Gastrocnemius medialis (tissue), 3 donors: ENCODE data around the gene FAM210A.

DNA sequence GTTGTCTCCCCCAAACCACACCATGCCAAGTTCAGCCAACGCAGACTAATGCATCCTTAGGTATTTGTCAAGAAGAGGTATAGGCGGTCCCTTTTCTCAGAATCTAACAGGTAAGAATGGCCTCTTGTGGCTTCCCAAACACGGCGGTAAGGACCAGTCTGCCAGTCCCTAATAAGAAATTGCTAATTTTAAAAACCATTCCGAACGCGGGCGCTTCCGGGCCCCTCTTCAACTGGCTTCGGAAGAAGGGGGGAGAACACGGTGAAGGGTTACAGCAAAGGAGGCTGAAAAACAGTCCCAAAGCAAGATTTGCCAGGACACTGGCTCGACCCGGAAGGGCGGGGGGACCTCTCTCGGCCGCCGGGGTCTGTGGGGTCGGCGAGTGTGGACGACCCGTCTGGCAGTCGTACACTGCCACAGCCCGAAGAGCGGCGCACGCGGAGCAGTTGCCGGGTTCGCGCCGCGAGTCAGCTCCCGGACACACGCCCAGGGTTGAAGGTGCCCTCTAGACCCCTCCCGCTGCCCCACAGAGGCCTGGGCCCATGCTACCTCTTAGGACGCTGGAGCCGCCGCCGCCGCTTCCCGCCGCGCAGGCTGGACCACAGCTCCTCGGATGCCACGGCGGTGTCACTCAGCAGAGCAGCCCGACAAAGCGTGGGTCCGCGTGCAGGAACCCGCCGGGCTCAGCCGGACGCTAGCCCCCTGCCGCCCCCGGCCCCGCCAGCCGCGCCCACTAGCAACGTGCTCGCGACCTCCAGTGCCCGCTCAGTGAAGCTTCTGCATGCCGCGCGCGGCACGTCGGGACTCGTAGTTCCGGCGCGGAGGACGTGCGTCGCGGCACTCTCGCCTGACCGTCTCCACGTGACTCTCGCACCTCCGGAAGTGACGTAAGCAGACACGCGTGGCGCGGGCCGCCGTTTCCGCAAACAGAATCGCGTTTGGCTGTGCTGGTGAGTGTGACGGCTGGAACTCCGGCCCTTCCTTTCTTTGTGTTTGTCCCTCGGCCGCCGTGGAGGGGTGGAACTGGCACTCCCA, at the start of gene FAM210A:
TSS of gene FAM210A (minus strand) at position 779 of the 1,035 bp plus-strand sequence.
- PRO-cap, result bidirectional peak, plus-strand start at position 929 of the sequence, minus-strand start at position 779 of the sequence
- RAMPAGE, long total RNA, 3 experiments, result start-site peak on the plus strand in 3 of 3 experiments, centred at positions 914 to 916 of the sequence, 214 to 345 reads per replicate; start-site peak on the minus strand in 2 of 3 experiments, centred at positions 709 to 761 of the sequence, 54 to 123 reads per replicate

GRCh38 chr18:13736842-13737287, 10.4 kb downstream of the RNMT start:
- PRO-cap, result no peak
- RAMPAGE, long total RNA, 3 experiments, result no peak in any of the 3 experiments

DNA sequence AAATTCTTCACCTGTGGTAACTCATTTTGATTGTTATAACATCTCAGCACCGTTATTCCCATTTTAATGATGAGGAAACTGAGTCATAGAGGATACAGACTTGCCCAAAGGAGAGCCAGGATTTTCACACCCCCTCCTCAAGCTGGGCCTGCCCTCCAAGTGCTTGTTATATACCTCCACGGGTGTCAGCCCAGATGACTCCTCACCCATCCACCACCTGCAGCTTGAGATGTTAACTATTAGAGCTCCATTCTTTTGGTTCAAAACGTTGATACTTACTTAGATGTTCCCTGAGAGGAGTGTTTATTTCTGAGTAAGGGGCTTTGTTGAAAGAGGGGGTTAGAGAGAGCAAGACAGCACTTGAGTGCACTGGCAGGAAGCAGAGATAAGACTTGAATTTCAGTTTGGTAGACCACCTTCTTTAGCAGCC, 37.1 kb downstream of the RNMT start:
- PRO-cap, result no peak
- RAMPAGE, long total RNA, 3 experiments, result no peak in any of the 3 experiments

GRCh38 chr18:20976881-20977589, 134.6 kb downstream of the ROCK1 start:
- PRO-cap, result no peak
- RAMPAGE, long total RNA, 3 experiments, result no peak in any of the 3 experiments

- PRO-cap, result no peak
- RAMPAGE, long total RNA, 3 experiments, result no peak in any of the 3 experiments
Observed at GRCh38 chr18:21008017-21008464, 103.6 kb downstream of the ROCK1 start.

DNA sequence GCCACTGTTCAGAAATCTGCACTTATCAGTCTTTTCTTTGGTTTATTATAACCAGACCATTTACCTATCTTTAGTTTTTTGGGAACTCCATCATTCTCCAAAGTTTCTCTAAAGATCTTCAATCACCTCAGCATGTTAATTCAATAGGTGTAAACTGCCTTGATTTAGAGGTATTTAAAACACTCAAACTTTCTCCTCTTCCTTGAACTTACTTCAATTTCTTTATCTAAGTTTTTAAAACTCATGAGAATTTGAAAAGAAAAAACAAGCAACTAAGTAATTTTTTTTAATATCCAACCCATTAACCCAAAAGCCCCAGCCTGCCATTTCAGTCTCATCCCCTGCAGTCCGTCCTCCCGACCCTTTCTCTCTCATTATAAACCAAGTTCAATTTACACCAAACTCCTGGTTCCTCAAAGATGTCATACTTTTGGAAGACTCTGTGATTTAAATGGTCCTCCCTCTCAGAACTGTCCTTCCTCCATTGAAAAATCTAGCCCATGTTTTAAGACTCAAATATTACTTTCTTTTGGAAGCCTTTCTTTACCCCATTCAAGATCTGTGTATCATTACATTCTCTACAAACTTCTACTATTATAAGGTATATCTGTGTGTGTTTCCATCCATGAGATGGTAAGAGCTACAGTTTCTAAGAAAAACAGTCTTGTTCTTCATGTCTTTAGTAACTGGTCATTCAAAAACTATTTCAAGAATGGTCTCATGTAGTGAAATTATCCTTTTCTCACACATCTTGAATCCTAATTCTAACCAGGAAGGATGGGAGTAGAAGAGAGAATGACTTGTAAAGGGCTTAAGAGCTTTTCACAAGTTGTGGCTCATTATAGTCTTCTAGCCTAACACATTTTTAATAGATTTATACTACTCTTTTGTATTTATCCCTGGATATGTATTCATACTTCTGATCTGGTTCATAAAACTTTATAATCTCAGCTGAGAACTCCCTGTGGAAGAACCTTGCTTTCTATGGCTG, 47.5 kb downstream of the ROCK1 start:
- PRO-cap, result no peak
- RAMPAGE, long total RNA, 3 experiments, result no peak in any of the 3 experiments

DNA sequence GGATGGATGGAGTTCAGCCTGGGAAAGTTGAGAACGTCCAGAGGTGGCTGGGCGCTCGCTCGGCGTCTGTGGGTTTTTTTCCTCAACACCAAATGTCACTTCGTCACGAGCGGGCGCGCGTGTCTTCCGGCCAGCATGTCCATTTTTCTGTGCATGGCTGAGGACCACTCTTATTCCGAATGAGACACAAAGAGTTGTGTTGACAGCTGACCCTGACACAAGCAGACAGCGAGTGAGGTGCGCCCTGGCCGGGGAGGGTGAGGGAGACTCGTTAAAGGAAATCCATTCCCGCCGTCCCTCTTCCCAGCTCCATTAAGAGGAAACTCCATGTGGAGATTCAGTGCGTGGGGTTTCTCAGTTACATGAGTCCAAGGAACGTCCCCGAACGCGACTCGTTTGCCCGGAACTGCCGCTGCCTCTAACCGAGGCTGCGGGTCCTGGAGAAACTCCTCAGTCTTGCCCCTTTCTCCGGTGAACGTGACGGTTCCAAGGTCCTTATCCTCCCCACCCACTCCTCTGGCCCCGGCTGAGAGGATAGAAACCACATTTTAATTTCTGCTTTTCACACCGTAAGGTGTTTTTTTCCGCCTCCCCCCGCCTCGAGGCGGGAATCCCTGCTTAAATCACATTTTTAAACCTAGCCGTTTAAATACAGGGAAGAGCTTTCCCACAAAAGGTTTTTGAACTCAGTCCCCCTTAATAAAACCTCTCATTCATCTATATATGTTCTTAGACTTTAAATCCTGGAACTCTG, 1.1 kb downstream of the GREB1L start:
- PRO-cap, result bidirectional peak, plus-strand start at position 357 of the sequence, minus-strand start at position 68 of the sequence
- RAMPAGE, long total RNA, 3 experiments, result no peak in any of the 3 experiments

DNA sequence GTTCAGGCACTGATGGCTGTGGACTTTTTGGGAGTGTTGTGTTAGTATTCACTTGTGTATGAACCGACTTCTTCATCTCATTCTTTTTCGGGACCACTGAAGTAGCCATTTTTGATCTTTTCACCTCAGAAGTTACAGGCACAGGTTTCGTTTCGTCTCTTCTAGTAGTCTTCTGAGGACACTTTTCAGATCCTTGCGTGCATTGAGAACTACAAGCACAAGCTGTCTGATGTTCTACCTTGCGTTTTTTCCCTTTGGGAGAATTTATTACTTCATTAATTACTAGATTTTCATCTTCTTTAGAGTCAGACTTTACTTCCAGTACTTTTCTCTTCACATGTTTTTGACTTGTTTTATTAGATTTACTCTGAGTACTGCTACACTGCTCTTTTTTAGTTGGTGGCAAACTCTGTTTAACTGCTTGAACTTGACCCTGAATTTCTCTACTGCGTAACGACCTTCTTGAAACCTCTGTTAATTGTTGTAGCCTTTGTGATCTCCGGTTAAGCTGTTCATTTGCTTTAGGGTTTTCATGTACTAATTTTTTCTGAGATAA, 26.4 kb downstream of the ESCO1 start:
- PRO-cap, result no peak
- RAMPAGE, long total RNA, 3 experiments, result no peak in any of the 3 experiments

- PRO-cap, result no peak
- RAMPAGE, long total RNA, 3 experiments, result no peak in any of the 3 experiments
Observed at GRCh38 chr18:21635711-21636526, 23.8 kb downstream of the SNRPD1 start.

DNA sequence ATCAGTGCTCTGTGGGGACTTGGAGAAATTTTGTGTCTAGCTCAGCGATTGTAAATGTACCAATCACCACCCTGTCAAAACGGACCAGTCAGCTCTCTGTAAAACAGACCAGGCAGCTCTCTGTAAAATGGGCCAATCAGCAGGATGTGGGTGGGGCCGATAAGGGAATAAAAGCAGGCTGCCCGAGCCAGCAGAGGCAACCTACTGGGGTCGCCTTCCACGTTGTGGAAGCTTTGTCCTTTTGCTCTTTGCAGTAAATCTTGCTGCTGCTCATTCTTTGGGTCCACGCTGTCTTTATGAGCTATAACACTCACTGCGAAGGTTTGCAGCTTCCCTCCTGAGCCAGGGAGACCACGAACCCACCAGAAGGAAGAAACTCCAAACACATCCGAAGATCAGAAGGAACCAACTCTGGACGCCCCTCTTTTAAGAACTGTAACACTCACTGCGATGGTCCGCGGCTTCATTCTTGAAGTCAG, 2.7 kb upstream of the ABHD3 start:
- PRO-cap, result no peak
- RAMPAGE, long total RNA, 3 experiments, result no peak in any of the 3 experiments

DNA sequence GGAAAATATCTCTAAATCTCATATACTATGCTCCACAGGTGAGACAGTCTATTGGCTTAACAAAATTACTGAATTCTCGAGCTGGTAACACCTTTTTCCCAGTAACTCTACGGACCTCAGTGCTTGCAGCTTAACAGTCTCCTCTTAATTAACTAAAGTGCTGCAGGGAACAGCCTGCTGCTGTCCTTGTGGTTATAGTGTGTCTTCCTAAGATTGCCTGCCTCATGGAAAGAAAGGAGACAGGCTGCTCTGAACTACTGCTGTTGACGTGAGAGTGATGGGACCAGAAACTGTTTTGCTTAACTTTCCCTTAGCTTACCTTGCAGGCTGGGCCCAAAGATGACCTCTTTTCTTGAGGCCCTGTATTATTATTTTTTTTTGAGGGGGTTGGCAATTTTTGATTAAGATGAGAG, 93.3 kb downstream of the MIB1 start:
- PRO-cap, result no peak
- RAMPAGE, long total RNA, 3 experiments, result no peak in any of the 3 experiments

GRCh38 chr18:21865752-21866548, 125.4 kb downstream of the MIB1 start:
- PRO-cap, result no peak
- RAMPAGE, long total RNA, 3 experiments, result no peak in any of the 3 experiments

DNA sequence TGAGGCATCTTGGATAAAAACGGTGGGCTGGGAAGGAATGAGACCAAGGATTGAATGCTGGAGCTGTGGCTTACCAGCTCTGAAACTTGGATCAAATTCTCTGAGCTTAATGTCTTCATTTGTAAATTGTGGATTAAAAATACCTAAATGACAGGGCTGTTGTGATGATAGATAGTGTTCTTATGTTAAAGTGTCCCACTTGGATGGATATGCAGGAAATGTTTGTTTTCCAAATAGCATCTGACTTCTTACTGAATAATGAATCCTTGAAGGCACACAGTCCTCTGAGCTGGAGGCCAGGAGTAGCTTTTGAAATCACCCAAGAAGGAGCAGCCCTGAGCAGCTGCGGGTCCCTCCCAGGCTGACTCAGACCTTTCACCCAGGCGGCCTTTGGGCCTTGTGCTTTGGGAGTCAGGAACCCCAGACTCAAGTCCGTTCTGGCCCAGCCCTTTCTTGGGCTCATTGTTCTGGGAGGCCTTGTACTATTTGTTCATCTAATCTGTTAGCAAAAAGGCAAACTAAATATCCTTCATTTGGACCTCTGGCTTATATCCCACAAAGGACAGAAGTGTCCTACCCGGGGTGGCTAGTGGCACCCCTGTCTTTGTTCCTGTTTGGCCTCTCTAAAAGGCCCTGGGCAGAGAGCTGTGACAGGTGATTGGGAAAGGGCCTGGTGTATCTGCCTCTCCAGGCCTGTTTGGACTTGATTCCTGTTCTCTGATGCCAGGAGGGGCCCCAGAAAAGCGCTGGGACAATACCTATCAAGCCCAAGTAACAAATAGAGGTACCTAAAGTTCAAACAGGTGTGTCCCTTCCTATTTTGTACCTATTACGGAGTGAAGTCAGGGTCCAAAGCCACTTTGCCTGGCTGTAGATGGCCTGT, 172.9 kb upstream of the GATA6 start:
- PRO-cap, result no peak
- RAMPAGE, long total RNA, 3 experiments, result no peak in any of the 3 experiments

- PRO-cap, result no peak
- RAMPAGE, long total RNA, 3 experiments, result no peak in any of the 3 experiments
Observed at GRCh38 chr18:22113383-22113837, 56.0 kb upstream of the GATA6 start.

DNA sequence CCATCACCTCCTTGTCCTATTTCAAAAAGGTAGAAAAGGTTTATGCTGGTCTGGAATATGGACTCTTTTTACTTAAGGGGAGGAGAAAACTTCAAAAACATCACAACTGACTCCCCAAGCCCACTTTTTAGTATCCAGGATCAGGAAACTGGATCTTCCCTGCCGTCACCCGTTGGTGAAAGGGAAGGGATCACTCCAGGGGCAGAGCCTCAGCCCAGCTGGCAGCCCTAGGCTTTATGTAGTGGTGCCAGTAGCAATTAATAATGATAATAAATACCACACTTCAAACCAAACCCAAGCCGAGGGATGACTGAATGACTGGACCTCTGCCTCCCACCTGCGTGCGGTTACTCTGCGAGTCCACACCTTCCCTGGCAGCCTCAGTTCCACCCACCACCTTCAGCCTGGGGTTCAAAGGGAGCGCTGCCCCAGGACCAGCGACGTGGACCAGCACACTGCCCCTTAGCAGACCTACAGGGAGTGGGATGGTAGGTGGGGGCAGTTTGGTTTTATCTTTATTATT, 4.9 kb upstream of the GATA6 start:
- PRO-cap, result no peak
- RAMPAGE, long total RNA, 3 experiments, result no peak in any of the 3 experiments

DNA sequence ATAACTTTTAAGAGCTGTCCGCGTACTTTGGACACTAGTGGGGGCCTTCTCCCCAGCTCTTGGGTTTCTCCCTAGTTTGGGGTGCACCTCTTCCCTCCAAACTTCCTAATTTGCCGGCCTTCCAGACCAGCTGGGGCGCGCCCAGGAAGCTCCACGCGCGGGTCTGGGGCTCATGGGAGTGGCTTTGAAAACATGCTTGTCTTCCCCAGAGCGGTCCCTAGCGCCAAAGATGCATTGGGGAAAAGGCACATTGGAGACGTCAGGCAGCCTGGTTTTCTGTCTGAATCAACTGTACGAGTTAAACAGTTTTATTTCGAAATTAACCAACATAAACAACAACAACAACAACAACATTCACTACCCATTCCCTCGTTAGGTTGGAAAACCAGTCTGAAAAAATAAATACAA, 2.8 kb upstream of the GATA6 start:
- PRO-cap, result unidirectional peak, plus-strand start at position 226 of the sequence
- RAMPAGE, long total RNA, 3 experiments, result no peak in any of the 3 experiments

DNA sequence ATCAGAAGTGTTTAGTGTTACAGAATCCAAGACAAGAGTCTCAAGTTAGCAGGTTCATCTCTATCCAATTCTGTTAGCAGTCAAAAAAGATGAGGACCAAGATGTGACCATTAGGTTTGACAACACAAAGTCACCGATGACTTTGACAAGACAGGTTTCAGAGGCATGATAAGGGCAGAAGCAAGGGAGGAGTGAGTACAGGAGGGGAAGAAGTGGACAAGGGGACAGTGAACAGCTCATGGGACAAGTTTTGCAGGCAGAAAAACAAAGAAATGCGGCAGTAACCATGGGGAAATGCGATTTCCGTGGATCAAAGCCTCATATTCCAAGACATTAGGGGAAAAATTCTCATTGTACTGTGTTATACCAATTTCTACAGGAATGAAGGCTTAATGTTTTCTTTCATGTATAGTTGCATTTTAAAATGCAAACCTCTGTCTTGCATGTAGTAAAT, 109.1 kb downstream of the CTAGE1 start:
- PRO-cap, result no peak
- RAMPAGE, long total RNA, 3 experiments, result no peak in any of the 3 experiments

DNA sequence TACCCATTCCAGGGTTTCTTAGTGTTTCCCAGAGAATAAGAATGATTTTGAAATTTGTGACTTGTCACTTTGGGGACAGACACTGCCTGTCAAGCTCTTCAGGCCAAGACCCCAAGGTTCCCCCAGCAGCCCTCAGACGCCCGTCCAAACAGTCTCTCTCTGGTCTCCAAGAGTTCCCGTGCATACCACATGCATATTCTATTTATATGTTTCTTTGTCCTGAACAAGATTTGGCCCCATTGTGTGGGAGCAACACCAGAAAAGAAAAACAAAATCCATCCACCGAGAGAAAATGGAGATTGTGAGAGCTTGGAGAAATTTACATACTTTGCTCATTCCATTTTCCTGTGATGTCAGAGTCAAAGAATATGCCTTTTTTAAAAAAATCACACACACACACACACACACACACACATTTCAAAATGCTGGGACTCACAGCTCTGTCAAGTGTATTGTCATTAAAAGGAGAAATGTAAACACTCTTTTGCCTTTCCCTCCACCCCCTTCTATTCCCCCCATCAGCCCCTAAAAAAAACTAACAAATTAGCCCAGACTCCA, 52.3 kb upstream of the CTAGE1 start:
- PRO-cap, result no peak
- RAMPAGE, long total RNA, 3 experiments, result no peak in any of the 3 experiments

- PRO-cap, result no peak
- RAMPAGE, long total RNA, 3 experiments, result no peak in any of the 3 experiments
Observed at GRCh38 chr18:22494659-22495239, 77.0 kb upstream of the CTAGE1 start.

DNA sequence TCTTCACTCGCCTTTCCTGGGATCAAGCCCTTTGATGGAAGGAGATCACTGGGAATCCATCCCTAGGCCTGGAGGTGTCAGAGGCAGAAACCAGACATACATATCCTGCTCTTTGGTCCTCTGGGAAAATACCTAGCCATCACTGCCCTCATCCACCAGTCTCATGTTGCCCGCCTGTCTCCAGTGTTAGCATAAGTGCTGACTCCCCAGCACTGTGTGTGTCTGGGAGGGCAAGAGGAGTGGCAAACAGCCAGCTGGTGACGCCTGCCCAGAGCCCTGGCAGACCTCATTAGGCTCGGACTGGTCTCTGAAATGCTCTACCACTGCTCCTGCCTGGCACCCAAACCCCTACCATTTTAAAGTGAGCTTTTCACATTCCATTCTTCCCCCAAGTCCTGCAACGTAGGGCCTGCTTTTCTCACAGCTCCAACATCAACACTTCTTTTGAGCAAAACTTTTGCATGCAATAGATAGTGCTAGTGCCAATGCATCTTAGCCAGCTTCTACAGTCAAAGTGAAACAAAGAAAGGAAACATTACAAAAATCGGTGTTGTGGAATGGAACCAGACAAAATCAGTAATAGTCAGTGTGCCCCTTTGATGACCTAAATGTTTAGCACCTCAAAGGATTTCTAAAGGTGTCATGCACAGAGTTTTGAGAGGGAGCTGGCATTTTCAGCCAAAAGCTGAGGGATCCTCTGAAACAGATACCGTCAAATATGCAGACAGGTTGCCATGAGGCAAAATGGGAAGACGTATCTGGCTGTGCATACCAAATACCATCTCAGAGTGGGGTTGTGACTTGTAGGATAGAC, 139.0 kb upstream of the CTAGE1 start:
- PRO-cap, result no peak
- RAMPAGE, long total RNA, 3 experiments, result no peak in any of the 3 experiments